ENCODE measurements around a stretch of chr6.

- RRBS: no CpG with 5 or more reads among the region's 5 CpGs
Measured at GRCh38 chr6:113824251-113824815, 32.8 kb upstream of the MARCKS start.

- RRBS: 2% methylated on average over 12 of the region's 48 CpGs
Measured at GRCh38 chr6:113858401-113859053, 1.4 kb downstream of the MARCKS start.

DNA sequence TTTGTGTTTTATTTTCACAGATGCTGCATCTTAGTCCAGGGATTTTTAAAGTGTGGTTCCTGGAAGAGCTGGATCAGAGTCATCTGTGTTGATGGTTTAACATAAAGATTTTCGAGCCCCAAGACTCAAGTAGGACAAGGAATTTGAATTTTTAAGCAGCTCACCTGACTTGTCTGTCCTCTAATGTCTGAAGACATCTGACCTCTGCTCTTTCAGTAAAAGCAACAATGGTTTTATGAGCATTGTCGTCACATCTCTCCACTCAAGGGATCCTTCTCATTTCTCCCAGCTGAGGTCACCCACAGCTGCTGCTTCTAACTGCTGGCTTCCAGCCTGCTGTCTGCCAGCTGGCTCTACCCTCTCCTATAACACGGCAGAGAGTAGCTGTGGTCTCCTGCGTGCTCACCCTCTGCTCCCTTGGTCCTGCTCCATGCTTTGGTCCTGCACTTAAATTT lies 24.7 kb upstream of the HDAC2 start:
- RRBS: no CpG with 5 or more reads among the region's 4 CpGs

- RRBS: 43% methylated on average over 2 of the region's 5 CpGs
Measured at GRCh38 chr6:114427973-114428528, 85.2 kb upstream of the HS3ST5 start.

- RRBS: 100% methylated on average over 1 of the region's 16 CpGs
Measured at GRCh38 chr6:116436251-116437211, 24.6 kb upstream of the CALHM6 start.

DNA sequence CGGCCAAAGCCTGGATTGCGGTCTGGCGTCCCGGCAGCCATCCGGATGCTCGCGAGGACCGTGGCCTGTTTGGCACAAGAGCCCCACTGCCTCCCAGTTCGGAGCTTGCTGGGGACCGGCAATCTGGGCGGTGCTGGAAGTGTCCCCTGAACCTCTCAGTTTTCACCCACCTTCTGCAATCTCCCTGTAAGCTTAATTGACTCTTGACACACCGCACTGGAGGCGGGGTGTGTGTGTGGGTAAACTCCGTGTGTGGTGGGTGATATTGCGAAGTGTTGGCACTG lies 816 bp downstream of the FAM162B start:
- RRBS: 36% methylated on average over 6 of the region's 15 CpGs

DNA sequence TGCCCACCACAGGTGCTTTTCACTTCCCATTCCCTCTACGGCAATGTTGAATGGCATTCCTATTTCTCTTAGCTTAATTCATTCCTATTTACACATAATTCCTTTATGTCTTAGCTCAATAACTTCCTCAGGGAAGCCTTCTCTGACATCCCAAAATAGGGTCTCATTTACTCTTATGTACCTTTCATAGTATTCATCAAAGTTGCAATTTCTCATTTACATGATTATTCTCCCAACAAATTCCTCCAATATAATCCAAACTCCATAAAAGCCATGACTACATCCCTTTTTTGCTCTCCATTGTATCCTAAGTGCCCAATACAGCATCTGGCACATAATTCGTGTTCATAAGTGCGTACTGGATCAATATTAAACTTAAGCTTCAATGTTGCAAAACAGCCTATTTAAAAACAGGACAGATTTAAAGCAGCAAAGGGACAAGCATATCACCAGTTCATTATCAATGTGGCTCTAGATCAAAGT lies 8.0 kb downstream of the GOPC start:
- RRBS: no CpG with 5 or more reads among the region's 3 CpGs

- RRBS: no CpG with 5 or more reads among the region's 11 CpGs
Measured at GRCh38 chr6:118573876-118574763, 26.0 kb downstream of the PLN start.

- RRBS: no CpG with 5 or more reads among the region's 8 CpGs
Measured at GRCh38 chr6:118744448-118745252, 93.3 kb upstream of the CEP85L start.

GRCh38 chr6:118748160-118749335 lies 97.2 kb upstream of the CEP85L start:
- RRBS: no CpG with 5 or more reads among the region's 14 CpGs

DNA sequence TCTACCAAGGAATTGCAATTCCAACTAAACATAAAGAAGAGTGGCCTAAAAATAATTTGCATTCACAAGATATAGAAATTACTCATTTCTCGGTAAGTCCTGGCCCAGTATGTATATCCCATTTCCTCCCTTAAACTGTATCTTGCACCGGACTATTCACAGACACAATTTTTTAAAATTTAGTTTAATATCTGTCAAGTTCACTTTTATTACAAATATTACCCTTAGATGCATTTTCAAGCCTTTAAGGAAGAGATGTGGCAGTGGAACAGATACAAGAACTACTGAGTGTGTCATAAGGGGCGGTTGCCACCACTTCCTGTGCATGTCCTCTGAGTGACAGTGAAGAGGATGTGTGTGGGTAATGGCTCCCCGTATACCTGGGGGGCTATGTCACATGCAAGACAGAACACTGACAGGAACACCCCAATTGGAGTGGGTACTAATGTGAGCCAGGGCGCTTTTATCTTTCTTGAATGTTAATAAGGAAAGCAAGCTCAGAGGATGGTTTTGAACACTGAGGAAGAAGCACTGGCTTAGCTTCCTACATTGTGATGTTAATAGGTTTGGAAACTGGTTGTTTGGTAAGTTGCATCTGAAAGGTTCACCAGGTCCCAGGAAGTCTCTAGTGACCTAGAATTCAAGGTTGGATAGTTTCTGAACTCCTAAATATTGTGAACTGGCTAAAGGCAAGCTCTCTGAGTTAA lies 83.5 kb upstream of the ASF1A start:
- RRBS: no CpG with 5 or more reads among the region's 5 CpGs

DNA sequence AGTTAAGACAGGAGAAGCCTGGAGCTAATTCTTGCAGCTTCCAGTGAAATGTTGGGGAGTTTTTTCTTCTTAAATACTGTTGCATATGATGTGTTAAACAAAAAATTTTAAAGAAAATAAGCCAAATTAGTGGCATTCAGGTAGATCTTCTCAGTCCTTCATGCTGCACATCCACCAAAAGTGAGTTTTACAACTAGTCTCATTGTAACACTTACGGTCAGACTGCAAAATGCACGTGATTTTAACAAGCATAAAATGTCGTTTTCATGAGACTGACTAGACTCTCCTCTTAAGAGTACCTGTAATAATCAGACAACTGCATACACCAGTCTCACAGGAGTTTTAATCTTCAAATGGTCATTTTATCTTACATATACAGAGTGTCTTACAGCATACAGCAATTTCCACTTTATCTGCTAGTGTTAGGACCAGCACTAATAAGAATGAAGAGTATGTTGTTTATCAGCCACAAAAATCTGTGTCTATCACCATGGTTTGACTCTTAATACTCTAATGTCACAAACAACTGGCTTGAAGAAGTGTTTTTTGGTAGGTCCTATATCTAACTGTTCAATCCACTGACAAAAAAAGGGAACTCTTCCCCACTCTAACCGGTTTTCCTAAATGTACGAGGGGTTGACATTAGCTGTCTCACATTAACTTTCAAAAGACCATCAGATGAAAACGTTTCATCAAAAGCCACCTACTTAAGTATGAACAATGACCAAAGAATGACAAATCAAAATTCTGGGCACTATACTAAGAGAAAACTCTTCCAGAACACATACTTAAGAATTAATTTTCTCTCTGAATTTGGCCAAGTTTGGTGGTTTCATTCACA lies 1.5 kb upstream of the ASF1A start:
- RRBS: no CpG with 5 or more reads among the region's 6 CpGs

DNA sequence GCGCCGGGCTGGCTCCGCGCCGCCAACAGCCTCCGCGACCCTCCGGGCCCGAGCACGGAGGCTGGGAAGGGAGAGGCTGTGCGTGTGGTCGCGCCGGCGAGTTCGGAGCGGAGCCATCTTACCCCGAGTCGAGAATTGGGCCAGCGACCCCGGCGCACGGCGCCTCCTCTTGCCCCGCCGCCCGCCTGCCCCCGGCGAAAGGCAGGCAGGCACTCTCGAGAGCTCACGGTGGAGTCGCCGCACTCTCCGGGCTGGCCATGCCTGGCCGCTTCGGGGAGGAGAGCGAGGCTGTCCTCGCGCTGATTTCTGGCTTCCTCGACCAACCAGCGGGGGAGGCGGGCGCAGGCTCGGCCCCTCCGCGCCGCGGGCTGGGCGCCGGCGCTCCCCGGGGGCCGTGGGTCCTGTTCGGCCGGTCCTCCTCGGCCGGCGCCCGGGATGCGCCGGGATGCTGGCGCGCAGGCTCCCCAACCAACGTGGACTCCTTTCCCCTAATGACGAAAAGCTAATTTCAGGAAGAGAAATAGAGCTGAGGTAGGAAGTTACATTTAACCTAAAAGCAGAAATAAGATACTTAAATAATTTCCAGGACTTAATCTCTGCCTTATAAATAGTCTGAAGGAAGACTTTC lies 1.0 kb downstream of the ASF1A start:
- RRBS: 2% methylated on average over 32 of the region's 65 CpGs

- RRBS: no CpG with 5 or more reads among the region's 6 CpGs
Measured at GRCh38 chr6:119076989-119077666, 1.3 kb downstream of the FAM184A start.

DNA sequence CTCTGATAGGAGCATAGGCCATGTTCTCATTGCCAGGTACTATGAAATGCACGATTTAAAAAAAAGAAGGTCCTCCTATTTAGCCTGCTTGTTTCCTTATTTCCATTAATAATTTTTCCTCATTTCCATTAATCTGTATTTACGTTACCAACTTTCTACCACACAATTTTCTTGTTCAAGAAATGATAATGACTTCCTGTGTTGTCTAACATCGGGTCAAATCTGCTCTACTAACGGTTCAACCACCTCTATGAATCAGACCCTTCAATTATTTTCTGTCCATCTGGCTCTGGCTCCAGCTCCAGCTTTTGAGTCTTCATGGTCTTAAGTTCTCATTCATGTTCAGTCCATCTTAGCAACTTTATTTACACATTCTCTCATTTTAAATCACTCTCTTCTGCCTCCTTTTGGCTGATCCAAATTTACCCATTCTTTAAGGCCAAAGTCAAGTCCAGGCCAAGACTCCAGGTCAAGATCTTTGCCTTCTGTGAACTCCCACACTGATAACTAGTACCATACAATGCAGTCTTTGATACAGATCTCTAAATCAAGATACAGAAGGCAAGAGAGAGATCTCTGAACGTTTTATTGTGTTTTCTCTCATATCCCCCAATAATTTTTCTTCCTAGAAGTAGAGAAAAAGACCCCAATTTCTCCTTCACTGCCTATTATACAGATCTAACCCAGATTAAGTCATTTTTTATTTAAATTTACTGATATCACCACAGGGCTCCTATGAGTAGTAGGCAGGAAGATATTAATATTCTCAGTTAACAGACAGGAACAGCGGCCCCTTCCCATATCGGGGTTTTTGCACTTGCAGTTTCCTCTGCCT lies 98.3 kb downstream of the MAN1A1 start:
- RRBS: no CpG with 5 or more reads among the region's 7 CpGs

- RRBS: no CpG with 5 or more reads among the region's 2 CpGs
Measured at GRCh38 chr6:119301898-119302390, 47.6 kb downstream of the MAN1A1 start.

DNA sequence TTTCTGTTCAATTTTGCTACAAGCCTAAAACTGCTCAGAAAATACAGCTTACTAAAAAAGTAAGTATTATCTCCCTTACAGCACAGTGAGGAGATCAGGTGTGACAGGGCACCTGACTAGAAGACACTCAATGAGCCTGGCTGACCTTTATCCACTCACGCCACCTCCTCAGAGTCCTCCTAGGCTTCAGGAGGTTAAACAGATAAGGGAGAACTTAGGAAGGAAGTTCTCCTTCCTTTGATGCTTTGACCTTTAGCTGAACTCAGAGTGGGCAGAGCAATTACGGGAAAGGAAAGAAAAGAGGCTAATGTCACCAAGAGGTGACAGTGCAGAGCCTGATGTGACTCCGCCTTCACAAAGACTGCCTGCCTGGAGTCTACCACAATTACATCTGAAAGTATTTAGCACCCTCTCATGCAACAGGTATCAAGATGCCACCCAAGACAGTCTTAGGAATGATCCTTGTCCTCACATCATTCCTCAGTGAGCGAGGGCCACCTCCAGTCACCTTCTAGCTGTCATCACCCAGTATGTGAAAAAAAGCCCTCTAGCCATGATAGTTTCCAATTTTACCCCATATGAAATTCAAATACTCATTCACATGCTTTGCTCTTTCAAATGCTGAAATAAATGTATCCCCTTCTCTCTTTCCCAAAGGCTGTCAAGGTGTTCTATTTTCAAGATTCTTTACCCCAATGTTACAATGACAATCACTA lies 36.6 kb downstream of the MAN1A1 start:
- RRBS: no CpG with 5 or more reads among the region's 4 CpGs

All from HGPS cell (cell line).